Astrocyte (in vitro differentiated cells and primary cell): ENCODE measurements around a stretch of chr15.

GRCh38 chr15:63909755-63910231 is 76.0 kb upstream of the HERC1 start:
- PRO-cap: no peak
- RRBS, 2 experiments: no CpG with 5 or more reads among the region's 7 CpGs

- PRO-cap: no peak
- RRBS, 2 experiments: no CpG with 5 or more reads among the region's 8 CpGs
These were observed 92.2 kb upstream of the HERC1 start for GRCh38 chr15:63925993-63926336.

DNA sequence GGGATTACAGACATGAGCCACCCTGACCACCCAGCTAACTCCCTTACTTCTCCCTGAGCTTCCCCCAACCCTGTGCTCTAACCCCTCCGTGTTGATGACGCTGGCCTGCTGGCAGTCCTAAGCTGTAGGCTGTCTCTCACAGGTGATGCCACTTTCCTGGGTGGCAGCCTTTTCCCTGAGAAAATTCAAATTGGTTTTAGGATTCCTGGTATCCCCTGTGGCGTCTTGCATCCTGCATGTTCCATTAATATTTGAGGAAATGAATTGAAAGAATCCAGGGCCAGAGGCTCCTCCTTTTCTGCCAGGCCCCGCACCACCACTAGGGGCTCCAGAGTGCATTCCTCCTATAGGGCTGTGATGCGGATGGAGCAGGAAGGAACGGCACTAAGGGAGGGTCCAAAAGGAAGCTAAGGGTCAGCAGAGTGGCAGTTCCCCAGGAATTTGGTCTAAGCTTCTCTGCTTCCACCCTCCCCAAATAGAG is 101.1 kb downstream of the DAPK2 start:
- PRO-cap: no peak
- RRBS, 2 experiments: no CpG with 5 or more reads among the region's 6 CpGs

DNA sequence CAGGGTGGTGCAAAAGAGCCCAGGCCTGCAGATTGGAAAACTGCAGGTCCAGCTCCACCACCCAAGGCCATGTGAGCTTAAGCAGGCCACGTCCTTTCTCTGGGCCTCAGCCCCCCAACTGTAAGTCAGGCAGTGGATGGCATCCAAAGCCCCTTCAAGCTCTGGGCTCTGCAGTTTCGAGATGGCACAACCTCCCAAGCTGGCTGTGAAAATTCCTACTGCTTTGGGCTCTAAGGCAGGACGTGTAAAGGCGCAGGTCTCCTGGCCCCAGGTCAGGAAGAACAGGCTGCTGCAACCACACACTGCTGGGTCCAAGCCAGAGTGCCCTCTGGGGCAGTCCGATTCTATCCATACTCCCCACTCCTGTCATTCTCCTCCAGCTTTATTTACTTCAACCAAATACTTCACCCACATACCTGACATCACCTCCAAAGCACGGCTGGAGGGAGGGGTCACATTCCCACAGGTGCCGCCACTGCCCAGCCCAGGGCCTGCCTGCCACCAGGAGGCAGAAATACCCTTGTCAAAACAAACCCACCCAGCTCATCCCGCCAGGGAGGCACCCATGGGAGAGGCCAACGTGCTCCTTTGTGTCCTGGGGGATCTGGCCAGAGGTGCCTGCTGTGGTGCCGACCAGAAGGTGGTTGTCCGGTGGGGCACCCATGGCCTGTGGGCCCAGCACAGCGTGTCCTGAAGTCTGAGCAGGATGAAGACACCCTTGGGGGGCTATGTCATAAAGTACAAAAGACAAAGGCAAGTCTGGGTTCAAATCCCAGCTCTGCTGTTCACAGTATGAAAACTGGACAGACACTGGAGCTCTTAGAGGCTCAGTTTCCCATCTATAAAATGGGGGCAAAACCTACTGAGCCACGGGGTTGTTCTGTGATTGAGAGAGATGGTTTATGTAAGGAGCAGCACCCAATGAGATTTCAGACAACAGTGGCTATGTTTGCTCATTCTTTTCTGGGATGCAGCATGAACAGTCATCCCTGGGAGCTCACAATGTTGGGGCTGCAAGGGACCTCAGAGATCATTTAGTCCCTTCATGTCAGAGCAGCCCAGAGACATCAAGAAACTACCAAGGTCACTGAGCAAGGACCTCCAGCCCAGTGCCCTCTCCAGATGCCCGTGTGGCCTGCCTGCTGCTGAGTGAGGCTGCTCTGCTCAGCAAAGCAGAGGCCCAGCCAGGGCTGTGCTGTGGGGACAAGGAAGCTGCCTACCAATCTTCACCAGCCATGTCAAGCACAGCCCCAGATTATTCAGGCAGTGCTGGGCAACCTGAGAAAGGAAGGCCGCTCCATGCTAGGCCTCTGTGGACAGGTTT is 100.2 kb downstream of the DAPK2 start:
- PRO-cap: no peak
- RRBS, 2 experiments: no CpG with 5 or more reads among the region's 15 CpGs

GRCh38 chr15:63967967-63968455 is 78.3 kb downstream of the DAPK2 start:
- PRO-cap: no peak
- RRBS, 2 experiments: no CpG with 5 or more reads among the region's 4 CpGs

DNA sequence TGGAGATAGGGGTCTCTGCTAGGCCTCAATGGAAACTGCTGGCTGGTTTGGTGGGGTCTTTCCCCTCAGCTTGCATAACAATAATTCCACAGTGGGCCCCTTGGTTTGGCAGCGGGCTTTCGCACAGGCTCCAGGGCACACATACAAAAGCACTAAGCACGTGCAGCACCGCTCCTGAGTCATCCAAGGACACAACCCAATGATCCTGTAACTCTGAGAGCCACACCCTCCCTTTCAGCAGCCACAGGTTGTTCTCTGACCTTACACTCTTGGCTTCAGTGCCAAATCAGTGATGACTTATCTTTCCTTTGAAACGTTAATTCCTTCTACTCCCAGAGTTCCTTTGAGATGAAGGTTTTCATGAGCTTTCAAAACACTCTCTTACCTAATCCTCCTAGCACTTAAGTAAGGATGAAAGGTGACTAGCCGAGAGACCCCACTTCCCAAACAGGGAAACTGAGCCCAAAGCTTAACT is 41.6 kb downstream of the DAPK2 start:
- PRO-cap: no peak
- RRBS, 2 experiments: no CpG with 5 or more reads among the region's 6 CpGs

DNA sequence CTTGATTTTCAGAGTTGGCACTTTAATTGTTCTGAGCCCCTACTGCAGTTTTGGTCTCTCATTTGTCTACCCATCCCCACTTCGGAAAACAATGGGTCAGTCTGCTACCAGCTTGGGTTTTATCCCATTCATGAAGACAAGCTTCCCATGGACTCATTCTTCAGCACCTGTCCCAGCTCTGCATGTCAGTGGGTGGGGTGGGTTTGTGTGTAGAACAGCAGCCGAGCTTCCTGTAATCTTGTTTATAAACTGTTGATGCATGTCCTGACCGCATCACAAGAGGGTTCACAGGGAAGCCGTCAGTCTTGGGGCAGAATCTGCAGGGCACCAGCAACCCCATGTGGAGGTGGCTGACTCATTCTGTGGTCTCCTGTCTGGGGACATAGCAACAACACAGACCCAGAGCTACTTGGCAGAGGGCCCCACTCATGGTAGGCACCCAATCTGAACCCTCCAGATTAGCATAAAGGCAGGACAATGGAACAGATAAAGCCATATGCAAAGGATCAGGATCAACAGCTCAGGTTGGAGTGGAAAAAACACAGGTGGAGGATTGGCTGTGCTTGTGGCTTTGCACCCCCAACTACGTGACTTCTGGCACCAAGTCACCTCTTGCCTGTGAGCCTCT is 35.6 kb downstream of the DAPK2 start:
- PRO-cap: no peak
- RRBS, 2 experiments: no CpG with 5 or more reads among the region's 5 CpGs

GRCh38 chr15:64106231-64106587 is 10.4 kb downstream of the SNX1 start:
- PRO-cap: no peak
- RRBS, 2 experiments: no CpG with 5 or more reads among the region's 1 CpG

DNA sequence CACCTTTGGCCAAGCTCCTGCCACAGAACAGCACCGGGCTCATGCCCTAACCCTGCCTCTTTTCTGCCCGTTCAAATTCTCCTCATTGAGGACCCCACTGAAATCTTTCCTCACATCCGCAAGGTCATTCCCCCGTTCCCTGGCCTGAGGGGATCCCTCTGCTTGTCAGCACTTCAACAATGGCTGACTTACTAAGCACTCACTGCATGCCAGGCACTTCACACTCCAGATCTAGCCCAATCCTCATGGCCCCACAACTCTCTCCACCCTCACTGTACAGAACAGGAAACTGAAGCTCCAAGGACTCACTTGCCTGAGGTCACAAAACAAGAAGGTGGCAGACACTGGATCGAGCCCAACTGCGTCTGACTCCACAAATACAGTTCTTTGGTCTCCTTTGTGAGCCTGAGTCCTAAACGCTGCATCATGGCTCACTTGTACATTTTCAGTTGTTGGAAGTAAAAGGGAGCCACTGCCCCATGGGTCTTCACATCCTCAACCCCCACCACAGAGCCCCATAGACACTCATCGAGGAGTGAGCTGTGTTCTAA is 4.0 kb downstream of the PPIB start:
- PRO-cap: no peak
- RRBS, 2 experiments: 90 to over 99% methylated on average over 1 of the region's 8 CpGs

- PRO-cap: no peak
- RRBS, 2 experiments: no CpG with 5 or more reads among the region's 7 CpGs
These were observed 1.1 kb upstream of the PPIB start for GRCh38 chr15:64163952-64164325.

DNA sequence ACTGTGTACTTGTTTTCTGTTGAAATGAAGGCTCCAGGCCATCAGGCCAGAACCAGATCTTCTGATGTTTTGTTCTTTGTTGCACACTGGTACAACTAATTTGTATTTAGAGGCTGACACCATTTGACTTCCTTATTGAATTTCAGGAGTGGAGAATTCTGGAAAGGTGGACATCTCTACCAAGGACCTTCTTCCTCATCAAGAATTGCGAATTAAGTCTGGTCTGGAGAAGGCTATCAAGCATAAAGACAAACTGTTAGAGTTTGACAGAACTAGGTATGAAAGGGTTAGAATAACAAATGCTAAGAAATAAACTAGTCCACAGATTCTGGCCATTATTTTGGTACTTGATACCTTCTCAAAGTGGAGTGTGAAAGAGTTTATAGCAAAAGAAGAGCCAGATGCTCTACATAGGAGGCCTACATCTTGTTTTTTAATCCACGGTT is 18.6 kb downstream of the TRIP4 start:
- PRO-cap: no peak
- RRBS, 2 experiments: no CpG with 5 or more reads among the region's 2 CpGs

DNA sequence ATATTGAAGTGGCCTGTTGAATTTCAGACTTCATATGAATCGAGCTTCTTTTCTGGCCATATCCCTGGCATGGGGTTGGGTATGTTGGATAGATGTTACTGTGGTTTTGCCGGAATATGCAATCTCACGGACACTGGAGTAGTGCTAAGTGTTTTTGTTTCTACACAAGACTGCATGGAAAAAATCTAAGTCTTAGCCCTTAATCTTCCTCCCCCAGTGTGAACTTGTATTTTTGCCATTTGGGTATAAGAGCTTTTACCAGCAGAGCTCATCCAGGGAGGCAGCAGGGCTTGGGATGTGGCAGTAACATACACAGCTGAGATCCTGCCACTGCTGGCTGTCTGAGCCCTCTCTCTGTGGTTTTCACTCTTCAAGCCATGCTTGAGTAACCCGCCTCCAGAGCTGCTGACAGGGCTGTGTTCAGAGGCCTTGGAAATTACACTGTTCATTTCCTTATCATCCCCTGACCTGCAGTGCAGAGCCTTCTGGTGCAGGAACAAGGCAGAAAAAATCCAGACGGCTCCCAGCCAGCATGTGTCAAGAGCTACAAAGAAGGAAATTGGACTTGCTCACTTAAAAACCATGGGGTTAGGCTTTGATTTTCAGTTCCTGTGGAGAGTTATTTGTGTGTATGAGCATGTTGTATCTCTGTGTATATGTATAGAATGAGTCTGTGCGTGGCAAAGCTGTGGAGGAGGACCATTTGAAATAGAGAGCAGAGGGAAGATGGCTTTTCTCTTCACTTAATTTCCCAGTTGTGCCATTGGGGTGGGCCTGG is 46.9 kb downstream of the ZNF609 start:
- PRO-cap: no peak
- RRBS, 2 experiments: no CpG with 5 or more reads among the region's 6 CpGs

DNA sequence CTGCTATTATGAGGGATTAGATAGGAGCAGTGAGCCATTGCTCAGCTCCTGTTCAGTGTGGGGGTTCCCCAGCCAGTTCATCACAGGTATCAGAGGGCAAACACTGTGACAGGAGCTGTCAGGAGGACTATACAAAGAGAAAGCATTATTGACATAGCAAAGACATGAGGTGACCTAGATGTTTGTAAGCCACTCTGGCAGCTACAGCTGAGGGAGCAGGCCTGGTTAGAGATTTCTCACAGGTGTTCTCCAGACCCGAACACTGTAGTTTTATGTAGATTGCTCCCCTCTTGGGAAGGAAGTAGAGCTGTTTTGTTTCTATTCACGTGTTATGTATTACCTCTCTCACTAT is 123.8 kb downstream of the RBPMS2 start:
- PRO-cap: no peak
- RRBS, 2 experiments: no CpG with 5 or more reads among the region's 2 CpGs

- PRO-cap: no peak
- RRBS, 2 experiments: no CpG with 5 or more reads among the region's 13 CpGs
These were observed 75.5 kb downstream of the RBPMS2 start for GRCh38 chr15:64699397-64700779.

DNA sequence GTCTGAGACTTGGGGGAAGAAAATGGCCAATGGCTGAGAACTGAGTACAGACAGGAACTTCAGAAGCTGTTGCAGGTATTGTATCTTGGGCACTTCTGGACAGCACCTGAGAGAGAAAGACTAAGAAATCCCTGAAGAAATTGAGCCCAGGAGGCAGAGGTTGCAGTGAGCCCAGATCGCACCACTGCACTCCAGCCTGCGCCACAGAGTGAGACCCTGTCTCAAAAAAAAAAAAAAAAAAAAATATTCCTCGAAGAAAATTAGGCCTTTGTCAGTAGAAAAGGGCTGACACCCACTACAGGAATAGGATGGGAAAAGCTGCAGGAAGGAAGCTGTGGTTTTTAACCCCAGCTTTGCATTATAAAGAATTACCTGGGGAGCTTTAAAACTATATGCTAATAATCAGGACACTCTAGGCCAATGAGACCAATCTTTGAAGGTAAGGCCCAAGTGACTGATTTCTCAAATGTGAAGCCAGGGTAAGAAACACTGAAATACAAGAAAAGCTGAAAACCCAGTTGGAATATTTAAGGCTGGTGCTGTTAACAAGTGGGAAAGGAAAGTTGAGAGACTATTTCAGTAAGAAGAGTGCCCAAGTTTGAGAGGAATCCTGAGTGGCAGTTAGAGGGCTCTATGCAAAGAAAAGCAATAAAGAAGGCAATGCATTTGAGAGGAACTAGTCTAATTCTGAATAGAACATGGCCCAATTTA is 74.4 kb downstream of the RBPMS2 start:
- PRO-cap: no peak
- RRBS, 2 experiments: no CpG with 5 or more reads among the region's 3 CpGs

DNA sequence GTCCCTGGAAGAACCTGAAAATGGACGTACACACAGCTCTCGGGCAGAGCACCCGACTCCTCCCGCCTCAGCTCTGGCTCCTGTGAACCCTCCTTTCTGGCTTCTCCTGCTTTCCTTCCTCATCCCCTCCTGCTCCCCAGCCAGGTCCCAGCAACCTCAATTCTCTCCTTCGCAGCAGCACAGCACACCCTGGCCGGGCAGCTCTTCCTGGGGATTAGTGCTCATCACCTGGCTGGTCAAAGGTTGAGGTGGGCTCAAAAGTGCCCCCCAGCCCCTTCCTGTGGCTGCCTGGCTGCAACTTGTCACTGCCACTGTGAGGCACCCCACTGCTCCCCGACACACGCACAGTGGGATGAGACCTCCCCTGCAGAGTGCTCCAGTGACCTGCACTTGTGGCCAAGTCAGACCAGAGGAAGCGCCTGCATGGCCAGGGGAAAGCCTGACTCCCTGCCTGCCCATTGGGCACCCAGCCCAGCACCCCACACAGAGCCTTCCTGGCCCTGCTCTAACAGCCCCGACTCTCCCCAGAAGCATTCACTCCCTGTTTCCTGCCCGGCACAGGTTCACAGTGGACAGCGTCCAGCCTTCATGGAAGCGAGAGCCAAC is 28.0 kb downstream of the RBPMS2 start:
- PRO-cap: no peak
- RRBS, 2 experiments: no CpG with 5 or more reads among the region's 13 CpGs

GRCh38 chr15:64750317-64750722 is 25.1 kb downstream of the RBPMS2 start:
- PRO-cap: no peak
- RRBS, 2 experiments: no CpG with 5 or more reads among the region's 15 CpGs

- PRO-cap: no peak
- RRBS, 2 experiments: no CpG with 5 or more reads among the region's 12 CpGs
These were observed 563 bp downstream of the PIF1 start for GRCh38 chr15:64824896-64825271.

DNA sequence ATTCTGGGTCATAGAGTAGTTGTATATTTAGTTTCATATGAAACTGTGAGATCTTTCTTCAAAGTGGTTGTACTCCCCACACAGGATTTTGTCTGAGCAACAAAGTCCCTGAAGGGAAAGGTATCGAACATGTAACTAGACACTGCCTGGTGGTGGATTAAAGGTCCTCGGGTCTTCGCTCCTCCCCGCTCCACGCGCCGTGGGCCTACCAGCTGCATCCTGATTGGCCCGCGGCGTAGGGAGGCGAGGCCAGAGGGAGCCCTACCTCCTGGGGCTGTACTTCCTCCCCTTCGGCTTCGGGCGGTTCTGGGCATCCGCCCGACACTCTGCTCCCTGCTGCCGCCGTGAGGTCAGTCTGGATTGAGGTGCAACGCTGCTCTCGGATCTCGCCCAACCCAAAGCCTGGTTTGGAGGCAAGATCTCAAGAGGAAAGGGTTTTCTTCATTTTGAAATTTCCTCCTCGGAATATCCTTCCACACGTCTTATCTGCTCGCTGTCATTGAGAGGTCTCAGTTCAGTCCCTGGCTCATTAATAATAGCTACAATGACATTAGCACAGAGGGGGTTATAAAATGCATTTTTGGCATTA is 6.0 kb upstream of the PLEKHO2 start:
- PRO-cap: no peak
- RRBS, 2 experiments: no CpG with 5 or more reads among the region's 24 CpGs

DNA sequence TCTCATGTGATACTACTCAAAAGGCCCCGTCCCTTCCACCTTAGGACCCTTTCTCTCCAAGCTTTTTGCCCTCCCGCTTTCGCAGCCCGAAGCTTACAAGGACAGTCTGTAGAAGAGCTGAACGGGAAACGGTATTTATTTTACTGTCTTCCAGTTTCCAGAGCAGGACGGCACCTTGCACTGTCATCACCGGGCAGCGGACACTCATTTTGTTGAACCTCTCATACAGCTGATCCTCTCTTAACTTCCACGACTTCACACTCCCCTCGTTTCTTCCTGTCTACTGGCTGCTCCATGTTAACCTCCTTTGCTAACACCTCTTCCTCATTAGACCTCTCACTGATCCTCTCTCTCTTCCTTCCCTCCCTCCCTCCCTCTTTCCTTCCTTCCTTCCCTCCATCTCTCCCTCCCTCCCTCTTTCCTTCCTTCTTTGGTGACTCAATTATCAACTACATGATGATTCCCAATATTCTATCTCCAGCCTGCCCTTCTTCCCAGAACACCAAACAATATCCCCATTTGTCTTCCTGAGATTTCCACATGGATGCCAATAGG is 5.5 kb upstream of the PLEKHO2 start:
- PRO-cap: no peak
- RRBS, 2 experiments: no CpG with 5 or more reads among the region's 11 CpGs